K562 (cell line): ENCODE data around the gene NANS.

GRCh38 chr9:98010940-98011656 lies 28.0 kb downstream of the ANP32B start:
- RAMPAGE, long total RNA: start-site peak on the plus strand at chr9:98011269-98011375, 182 and 176 reads in 2 replicates
- RRBS: no CpG with 5 or more reads among the region's 10 CpGs
PRO-cap:
- standard: no peak
- CoPRO, capped RNA only, 2 experiments: no peak in any of the 2 experiments
- CoPRO, capped and uncapped RNA, 2 experiments: no peak in any of the 2 experiments
- CoPRO, uncapped RNA only, 2 experiments: peak in 2 of 2 experiments; most common plus-strand start chr9:98011244 (in 2)
CAGE:
- cytosol, long polyA plus RNA: start-site peak on the plus strand at chr9:98011271-98011386, 1,585 and 1,505 reads in 2 replicates
- long polyA plus RNA: start-site peak on the plus strand at chr9:98011271-98011385, 1,877 and 1,838 reads in 2 replicates
- nucleolus, long total RNA: no peak
- nucleus, long polyA plus RNA: start-site peak on the plus strand at chr9:98011229-98011359, 239 and 190 reads in 2 replicates

DNA sequence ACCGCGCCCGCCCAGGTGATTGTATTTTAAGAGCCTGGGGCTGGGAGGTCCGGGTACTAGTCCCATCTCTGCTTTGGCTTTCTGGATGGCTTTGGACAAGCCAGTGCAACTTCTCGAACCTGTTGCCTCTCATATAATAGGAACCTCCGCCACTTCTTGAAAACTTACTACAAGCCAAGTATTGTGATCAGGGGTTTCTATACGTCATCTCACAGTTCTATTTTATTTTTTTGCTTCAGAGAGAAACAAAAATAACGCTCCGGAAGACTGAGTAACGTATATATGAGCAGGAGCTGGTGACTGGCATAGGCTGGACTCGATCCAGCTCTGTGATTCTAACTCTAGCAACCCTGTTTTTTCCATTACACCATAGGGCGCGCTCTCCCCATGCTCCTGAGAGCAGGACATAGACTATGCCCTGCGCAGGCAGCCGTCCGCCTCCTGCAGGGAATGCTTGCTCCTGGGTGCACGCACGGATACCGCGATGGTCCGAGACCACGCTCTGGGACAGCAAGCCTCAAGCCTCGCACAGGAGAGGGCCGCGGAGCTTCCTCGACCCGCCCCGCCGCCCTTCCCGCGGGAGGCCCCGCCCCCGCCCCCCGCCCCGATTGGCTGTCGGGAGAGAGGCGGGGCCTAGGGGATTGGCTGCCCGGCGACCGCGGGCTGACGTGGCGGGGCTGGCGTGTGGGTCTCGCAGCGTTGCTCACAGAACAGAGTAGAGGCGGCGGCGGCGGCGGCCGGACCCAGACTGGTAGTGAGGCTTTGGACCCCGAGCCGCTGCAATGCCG lies at the start of gene NANS:
NANS (plus strand) TSS at position 706 of the 788 bp plus-strand sequence.
- RAMPAGE, long total RNA: start-site peak on the plus strand centred at position 709 of the sequence, 77 bp wide, 5,793 and 2,467 reads in 2 replicates
- RRBS: 1% methylated on average over 16 of the region's 55 CpGs
PRO-cap:
- standard: bidirectional peak, plus-strand start at position 713 of the sequence, minus-strand start at position 452 of the sequence
- CoPRO, capped RNA only, 2 experiments: peak in 2 of 2 experiments; most common plus-strand start position 713 of the sequence (in 2); most common minus-strand start position 452 of the sequence (in 2)
- CoPRO, capped and uncapped RNA, 2 experiments: peak in 2 of 2 experiments; most common plus-strand start position 713 of the sequence (in 2); most common minus-strand start position 452 of the sequence (in 2)
- CoPRO, uncapped RNA only, 2 experiments: peak in 2 of 2 experiments; most common plus-strand start position 225 of the sequence (in 1); most common minus-strand start position 28 of the sequence (in 1)
CAGE:
- cytosol, long polyA plus RNA: start-site peak on the plus strand centred at position 696 of the sequence, 45 bp wide, 885 and 565 reads in 2 replicates
- long polyA plus RNA: no peak
- nucleolus, long total RNA: no peak
- nucleus, long polyA plus RNA: no peak

GRCh38 chr9:98056815-98057443 lies 397 bp downstream of the NANS start:
- RAMPAGE, long total RNA: no peak
- RRBS: 4% methylated on average over 10 of the region's 40 CpGs
PRO-cap:
- standard: no peak
- CoPRO, capped RNA only, 2 experiments: no peak in any of the 2 experiments
- CoPRO, capped and uncapped RNA, 2 experiments: no peak in any of the 2 experiments
- CoPRO, uncapped RNA only, 2 experiments: no peak in any of the 2 experiments
CAGE:
- cytosol, long polyA plus RNA: no peak
- long polyA plus RNA: no peak
- nucleolus, long total RNA: no peak
- nucleus, long polyA plus RNA: no peak

DNA sequence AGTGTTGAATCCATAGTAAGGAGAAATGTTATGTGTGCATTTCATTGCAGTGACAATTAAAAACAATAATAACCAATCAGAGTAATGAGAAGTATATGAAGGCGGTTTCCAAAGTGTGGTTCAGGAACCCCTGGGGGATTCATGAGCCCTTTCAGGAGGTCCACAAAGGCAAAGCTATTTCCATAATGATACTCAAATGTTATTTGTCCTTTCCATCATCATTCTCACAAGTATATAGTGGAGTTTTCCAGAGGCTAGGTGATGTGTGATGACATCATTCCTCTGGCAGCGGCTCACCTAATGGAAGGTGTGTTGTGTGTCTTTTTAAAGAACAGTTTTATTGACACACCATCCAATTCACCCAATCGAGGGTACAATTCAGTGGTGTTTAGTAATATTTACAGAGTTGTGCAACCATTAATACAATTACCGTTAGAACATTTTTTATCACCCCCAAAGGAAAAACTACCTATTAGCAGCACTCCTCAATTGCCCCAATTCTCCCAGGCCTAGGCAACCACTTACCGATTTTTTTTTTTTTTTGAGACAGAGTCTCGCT lies 9.7 kb downstream of the NANS start:
- RAMPAGE, long total RNA: no peak
- RRBS: no CpG with 5 or more reads among the region's 6 CpGs
PRO-cap:
- standard: no peak
- CoPRO, capped RNA only, 2 experiments: no peak in any of the 2 experiments
- CoPRO, capped and uncapped RNA, 2 experiments: no peak in any of the 2 experiments
- CoPRO, uncapped RNA only, 2 experiments: peak in 2 of 2 experiments; most common plus-strand start position 202 of the sequence (in 1)
CAGE:
- cytosol, long polyA plus RNA: no peak
- long polyA plus RNA: no peak
- nucleolus, long total RNA: no peak
- nucleus, long polyA plus RNA: no peak

GRCh38 chr9:98085946-98087154 lies 29.8 kb downstream of the NANS start:
- RAMPAGE, long total RNA: no peak
- RRBS: no CpG with 5 or more reads among the region's 18 CpGs
PRO-cap:
- standard: no peak
- CoPRO, capped RNA only, 2 experiments: no peak in any of the 2 experiments
- CoPRO, capped and uncapped RNA, 2 experiments: no peak in any of the 2 experiments
- CoPRO, uncapped RNA only, 2 experiments: peak in 1 of 2 experiments; most common plus-strand start chr9:98086606 (in 1); most common minus-strand start chr9:98086399 (in 1)
CAGE:
- cytosol, long polyA plus RNA: no peak
- long polyA plus RNA: no peak
- nucleolus, long total RNA: no peak
- nucleus, long polyA plus RNA: no peak

GRCh38 chr9:98118040-98118718 lies 843 bp downstream of the TRIM14 start:
- RAMPAGE, long total RNA: no peak
- RRBS: no CpG with 5 or more reads among the region's 8 CpGs
PRO-cap:
- standard: unidirectional peak, plus-strand start at chr9:98118448; unidirectional peak, plus-strand start at chr9:98118671
- CoPRO, capped RNA only, 2 experiments: peak in 2 of 2 experiments; most common plus-strand start chr9:98118478 (in 2); most common minus-strand start chr9:98118387 (in 1)
- CoPRO, capped and uncapped RNA, 2 experiments: peak in 1 of 2 experiments; most common plus-strand start chr9:98118478 (in 1); most common minus-strand start chr9:98118401 (in 1)
- CoPRO, uncapped RNA only, 2 experiments: no peak in any of the 2 experiments
CAGE:
- cytosol, long polyA plus RNA: no peak
- long polyA plus RNA: no peak
- nucleolus, long total RNA: no peak
- nucleus, long polyA plus RNA: no peak

GRCh38 chr9:98176567-98177002 lies 15.9 kb downstream of the CORO2A start:
- RAMPAGE, long total RNA: no peak
- RRBS: no CpG with 5 or more reads among the region's 4 CpGs
PRO-cap:
- standard: no peak
- CoPRO, capped RNA only, 2 experiments: no peak in any of the 2 experiments
- CoPRO, capped and uncapped RNA, 2 experiments: no peak in any of the 2 experiments
- CoPRO, uncapped RNA only, 2 experiments: no peak in any of the 2 experiments
CAGE:
- cytosol, long polyA plus RNA: no peak
- long polyA plus RNA: no peak
- nucleolus, long total RNA: no peak
- nucleus, long polyA plus RNA: no peak

DNA sequence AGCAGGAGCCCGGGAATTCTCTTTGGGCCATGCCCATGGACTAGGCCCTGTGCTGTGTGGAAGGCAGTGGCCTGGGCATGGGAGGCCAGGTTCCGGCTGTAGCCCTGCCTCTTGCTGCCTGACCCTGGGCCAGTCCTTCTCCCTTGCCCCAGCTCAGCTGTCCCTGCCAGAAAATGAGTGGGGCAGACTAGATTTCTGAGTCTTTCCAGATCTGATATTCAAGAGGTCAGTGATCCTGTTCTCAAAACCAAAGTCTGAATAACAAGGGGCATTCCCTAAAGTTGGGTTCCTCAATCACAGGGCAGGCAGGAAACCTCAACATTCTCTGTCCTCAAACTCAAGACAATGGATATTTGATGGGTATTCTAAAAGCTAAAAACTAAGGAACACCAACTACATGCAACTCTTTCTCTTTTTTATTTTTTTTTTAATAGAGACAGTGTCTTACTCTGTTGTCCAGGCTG lies 24.9 kb upstream of the CORO2A start:
- RAMPAGE, long total RNA: no peak
- RRBS: 95% methylated on average over 2 of the region's 2 CpGs
PRO-cap:
- standard: no peak
- CoPRO, capped RNA only, 2 experiments: no peak in any of the 2 experiments
- CoPRO, capped and uncapped RNA, 2 experiments: no peak in any of the 2 experiments
- CoPRO, uncapped RNA only, 2 experiments: no peak in any of the 2 experiments
CAGE:
- cytosol, long polyA plus RNA: no peak
- long polyA plus RNA: no peak
- nucleolus, long total RNA: no peak
- nucleus, long polyA plus RNA: no peak

- RAMPAGE, long total RNA: no peak
- RRBS: no CpG with 5 or more reads among the region's 2 CpGs
PRO-cap:
- standard: no peak
- CoPRO, capped RNA only, 2 experiments: no peak in any of the 2 experiments
- CoPRO, capped and uncapped RNA, 2 experiments: no peak in any of the 2 experiments
- CoPRO, uncapped RNA only, 2 experiments: no peak in any of the 2 experiments
CAGE:
- cytosol, long polyA plus RNA: no peak
- long polyA plus RNA: no peak
- nucleolus, long total RNA: no peak
- nucleus, long polyA plus RNA: no peak
Measured at GRCh38 chr9:98226454-98226948, 28.9 kb downstream of the TBC1D2 start.

GRCh38 chr9:98256594-98257190 lies 1.2 kb upstream of the TBC1D2 start:
- RAMPAGE, long total RNA: no peak
- RRBS: no CpG with 5 or more reads among the region's 16 CpGs
PRO-cap:
- standard: bidirectional peak, plus-strand start at chr9:98257006, minus-strand start at chr9:98256893
- CoPRO, capped RNA only, 2 experiments: no peak in any of the 2 experiments
- CoPRO, capped and uncapped RNA, 2 experiments: peak in 1 of 2 experiments; most common plus-strand start chr9:98256712 (in 1); most common minus-strand start chr9:98256699 (in 1)
- CoPRO, uncapped RNA only, 2 experiments: no peak in any of the 2 experiments
CAGE:
- cytosol, long polyA plus RNA: no peak
- long polyA plus RNA: no peak
- nucleolus, long total RNA: no peak
- nucleus, long polyA plus RNA: no peak

DNA sequence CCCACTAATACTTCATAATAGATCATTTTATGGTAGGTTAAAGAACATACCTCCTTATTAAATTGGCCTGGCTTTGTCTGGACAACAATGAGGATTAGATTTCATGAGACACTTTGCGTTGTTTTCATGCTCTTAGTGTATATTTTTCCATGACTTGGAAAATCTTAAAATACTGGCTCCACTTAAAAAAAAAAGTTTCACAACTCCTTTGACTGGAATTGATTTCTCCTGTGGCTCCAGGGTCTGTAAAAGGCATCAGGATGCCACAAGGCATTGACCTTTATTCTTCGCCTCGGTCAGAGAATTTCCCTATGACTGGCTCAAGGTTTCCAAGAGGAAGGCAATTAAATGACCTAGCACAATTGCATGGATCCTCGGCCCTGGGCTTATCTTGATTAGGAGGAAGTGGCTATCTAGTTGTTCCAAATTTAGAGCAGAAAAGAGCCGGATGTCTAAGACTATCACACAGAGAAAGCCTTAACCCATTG lies 57.1 kb upstream of the COL15A1 start:
- RAMPAGE, long total RNA: no peak
- RRBS: no CpG with 5 or more reads among the region's 5 CpGs
PRO-cap:
- standard: bidirectional peak, plus-strand start at position 436 of the sequence, minus-strand start at position 317 of the sequence
- CoPRO, capped RNA only, 2 experiments: no peak in any of the 2 experiments
- CoPRO, capped and uncapped RNA, 2 experiments: no peak in any of the 2 experiments
- CoPRO, uncapped RNA only, 2 experiments: no peak in any of the 2 experiments
CAGE:
- cytosol, long polyA plus RNA: no peak
- long polyA plus RNA: no peak
- nucleolus, long total RNA: no peak
- nucleus, long polyA plus RNA: no peak

GRCh38 chr9:98922806-98923409 lies 20.8 kb upstream of the COL15A1 start:
- RAMPAGE, long total RNA: no peak
- RRBS: no CpG with 5 or more reads among the region's 4 CpGs
PRO-cap:
- standard: no peak
- CoPRO, capped RNA only, 2 experiments: no peak in any of the 2 experiments
- CoPRO, capped and uncapped RNA, 2 experiments: no peak in any of the 2 experiments
- CoPRO, uncapped RNA only, 2 experiments: no peak in any of the 2 experiments
CAGE:
- cytosol, long polyA plus RNA: no peak
- long polyA plus RNA: no peak
- nucleolus, long total RNA: no peak
- nucleus, long polyA plus RNA: no peak

GRCh38 chr9:99146243-99146967 lies 41.5 kb downstream of the TGFBR1 start:
- RAMPAGE, long total RNA: no peak
- RRBS: no CpG with 5 or more reads among the region's 6 CpGs
PRO-cap:
- standard: no peak
- CoPRO, capped RNA only, 2 experiments: no peak in any of the 2 experiments
- CoPRO, capped and uncapped RNA, 2 experiments: no peak in any of the 2 experiments
- CoPRO, uncapped RNA only, 2 experiments: peak in 1 of 2 experiments; most common plus-strand start chr9:99146694 (in 1)
CAGE:
- cytosol, long polyA plus RNA: no peak
- long polyA plus RNA: no peak
- nucleolus, long total RNA: no peak
- nucleus, long polyA plus RNA: no peak

- RAMPAGE, long total RNA: no peak
- RRBS: no CpG with 5 or more reads among the region's 5 CpGs
PRO-cap:
- standard: no peak
- CoPRO, capped RNA only, 2 experiments: no peak in any of the 2 experiments
- CoPRO, capped and uncapped RNA, 2 experiments: no peak in any of the 2 experiments
- CoPRO, uncapped RNA only, 2 experiments: no peak in any of the 2 experiments
CAGE:
- cytosol, long polyA plus RNA: no peak
- long polyA plus RNA: no peak
- nucleolus, long total RNA: no peak
- nucleus, long polyA plus RNA: no peak
Measured at GRCh38 chr9:99433396-99434190, 211.5 kb downstream of the SEC61B start.

DNA sequence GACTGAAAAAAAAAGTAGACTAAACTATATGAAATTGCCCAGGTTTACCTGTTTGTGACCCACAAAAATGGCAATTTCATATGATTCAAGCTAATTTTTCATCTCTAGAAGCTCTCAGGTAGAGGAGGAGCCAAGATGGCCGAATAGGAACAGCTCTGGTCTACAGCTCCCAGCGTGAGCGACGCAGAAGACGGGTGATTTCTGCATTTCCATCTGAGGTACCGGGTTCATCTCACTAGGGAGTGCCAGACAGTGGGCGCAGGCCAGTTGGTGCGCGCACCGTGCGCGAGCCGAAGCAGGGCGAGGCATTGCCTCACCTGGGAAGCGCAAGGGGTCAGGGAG lies 276.5 kb downstream of the SEC61B start:
- RAMPAGE, long total RNA: no peak
- RRBS: no CpG with 5 or more reads among the region's 15 CpGs
PRO-cap:
- standard: no peak
- CoPRO, capped RNA only, 2 experiments: no peak in any of the 2 experiments
- CoPRO, capped and uncapped RNA, 2 experiments: no peak in any of the 2 experiments
- CoPRO, uncapped RNA only, 2 experiments: no peak in any of the 2 experiments
CAGE:
- cytosol, long polyA plus RNA: no peak
- long polyA plus RNA: no peak
- nucleolus, long total RNA: no peak
- nucleus, long polyA plus RNA: no peak

GRCh38 chr9:99660251-99660832 lies 161.3 kb upstream of the NR4A3 start:
- RAMPAGE, long total RNA: no peak
- RRBS: no CpG with 5 or more reads among the region's 6 CpGs
PRO-cap:
- standard: no peak
- CoPRO, capped RNA only, 2 experiments: no peak in any of the 2 experiments
- CoPRO, capped and uncapped RNA, 2 experiments: no peak in any of the 2 experiments
- CoPRO, uncapped RNA only, 2 experiments: no peak in any of the 2 experiments
CAGE:
- cytosol, long polyA plus RNA: no peak
- long polyA plus RNA: no peak
- nucleolus, long total RNA: no peak
- nucleus, long polyA plus RNA: no peak

- RAMPAGE, long total RNA: no peak
- RRBS: 6% methylated on average over 2 of the region's 54 CpGs
PRO-cap:
- standard: no peak
- CoPRO, capped RNA only, 2 experiments: no peak in any of the 2 experiments
- CoPRO, capped and uncapped RNA, 2 experiments: no peak in any of the 2 experiments
- CoPRO, uncapped RNA only, 2 experiments: no peak in any of the 2 experiments
CAGE:
- cytosol, long polyA plus RNA: no peak
- long polyA plus RNA: no peak
- nucleolus, long total RNA: no peak
- nucleus, long polyA plus RNA: no peak
Measured at GRCh38 chr9:99822480-99823380, 1.0 kb downstream of the NR4A3 start.

DNA sequence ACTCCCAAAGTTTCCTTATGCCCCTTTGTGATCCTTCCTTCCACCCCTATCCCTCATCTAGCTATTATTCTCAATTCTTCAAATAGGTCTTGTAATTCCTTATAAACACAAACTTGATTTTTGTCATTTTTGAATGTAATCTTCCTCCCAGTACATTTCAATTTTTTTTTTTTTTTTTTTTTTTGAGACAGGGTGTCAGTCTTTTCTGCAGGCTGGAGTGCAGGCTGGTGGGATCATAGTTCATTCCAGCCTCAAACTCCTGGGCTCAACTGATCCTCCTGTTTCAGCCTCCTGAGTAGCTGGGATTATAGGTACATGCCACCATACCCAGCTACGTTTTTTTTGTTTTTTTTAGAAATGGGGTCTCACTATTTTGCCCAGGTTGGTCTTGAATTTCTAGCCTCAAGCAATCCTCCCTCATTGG lies 2.2 kb upstream of the STX17 start:
- RAMPAGE, long total RNA: no peak
- RRBS: no CpG with 5 or more reads among the region's 1 CpG
PRO-cap:
- standard: no peak
- CoPRO, capped RNA only, 2 experiments: no peak in any of the 2 experiments
- CoPRO, capped and uncapped RNA, 2 experiments: no peak in any of the 2 experiments
- CoPRO, uncapped RNA only, 2 experiments: no peak in any of the 2 experiments
CAGE:
- cytosol, long polyA plus RNA: no peak
- long polyA plus RNA: no peak
- nucleolus, long total RNA: no peak
- nucleus, long polyA plus RNA: no peak